Cerebellum (tissue), 5 donors: ENCODE measurements around a stretch of chr2.

- PRO-cap, 3 experiments, result no peak in any of the 3 experiments
- RAMPAGE, long total RNA, result no peak
Observed at GRCh38 chr2:235541810-235542383, 48.1 kb downstream of the AGAP1 start.

DNA sequence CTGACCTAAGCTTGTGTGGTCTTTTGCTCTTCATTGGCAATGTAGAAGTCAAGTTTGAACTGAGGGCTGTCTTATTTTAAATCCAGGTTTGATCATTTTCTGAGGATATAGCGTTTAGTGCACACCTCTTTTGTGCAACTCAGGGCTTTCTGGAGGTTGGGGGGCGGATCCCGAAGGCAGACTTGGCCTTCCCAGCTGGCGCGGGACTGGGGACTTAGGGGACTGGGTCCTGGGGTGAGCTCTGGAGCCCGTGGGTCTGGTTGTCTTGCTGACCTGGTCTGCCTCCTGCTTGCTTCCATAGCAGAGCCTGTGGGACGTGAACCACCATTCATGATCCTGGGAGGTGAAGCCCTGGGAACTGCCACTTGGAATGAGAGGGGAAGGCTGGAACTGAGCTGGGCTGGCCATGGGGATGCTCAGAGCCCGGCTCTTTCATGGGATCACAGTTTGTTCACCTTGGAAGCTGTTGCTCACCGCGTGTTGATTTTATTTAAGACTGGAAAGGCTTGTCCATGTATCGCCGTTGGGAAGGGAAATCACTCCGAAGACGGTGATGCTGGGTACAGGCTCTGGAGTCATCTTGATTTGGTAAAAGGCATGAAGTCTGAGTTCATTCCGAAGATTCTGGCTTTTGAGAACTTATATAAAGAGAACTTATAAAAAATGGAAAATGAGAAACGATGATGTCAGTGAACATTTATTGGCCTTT lies 63.2 kb downstream of the AGAP1 start:
- PRO-cap, 3 experiments, result no peak in any of the 3 experiments
- RAMPAGE, long total RNA, result no peak

DNA sequence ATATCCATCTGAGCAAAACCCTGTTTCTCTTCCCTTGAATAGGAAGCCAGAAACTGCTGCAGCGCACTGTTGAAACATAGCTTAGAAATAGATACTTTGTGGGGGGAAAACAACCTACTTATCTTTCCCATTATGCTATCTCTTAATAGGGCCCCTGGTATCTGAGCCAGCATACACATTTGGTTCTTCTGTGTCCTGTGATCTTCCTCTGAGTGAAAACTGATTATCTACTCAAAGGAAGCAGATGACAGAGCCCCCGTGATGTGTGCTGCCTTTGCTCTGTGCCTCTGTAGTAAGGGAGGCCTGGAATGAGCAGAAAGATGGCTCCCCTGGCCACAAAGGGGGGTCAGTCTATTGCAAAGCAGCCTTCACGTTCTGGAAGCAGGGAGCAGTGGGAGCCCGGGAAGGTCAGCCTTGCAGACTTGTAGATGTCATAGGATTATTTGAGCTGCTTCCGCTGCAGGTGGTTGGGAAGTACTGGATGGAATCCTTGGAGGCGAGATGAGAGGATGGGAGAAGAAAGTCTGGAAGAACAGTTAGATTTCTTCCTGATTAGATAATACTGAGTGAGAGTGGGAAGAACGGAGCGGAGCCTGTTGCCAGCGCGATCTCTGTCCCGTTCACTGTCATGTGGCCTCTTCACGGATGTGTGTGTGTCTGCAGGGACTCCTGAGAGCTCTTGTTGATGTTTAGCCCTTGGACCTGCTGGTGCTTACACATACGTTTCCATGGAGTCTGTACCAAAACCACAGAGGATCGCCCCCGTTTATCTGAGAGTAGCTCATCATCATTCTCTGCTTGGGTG lies 150.1 kb downstream of the AGAP1 start:
- PRO-cap, 3 experiments, result no peak in any of the 3 experiments
- RAMPAGE, long total RNA, result no peak

GRCh38 chr2:235692539-235693230 lies 198.8 kb downstream of the AGAP1 start:
- PRO-cap, 3 experiments, result no peak in any of the 3 experiments
- RAMPAGE, long total RNA, result no peak

- PRO-cap, 3 experiments, result no peak in any of the 3 experiments
- RAMPAGE, long total RNA, result no peak
Observed at GRCh38 chr2:235744015-235744543, 250.2 kb downstream of the AGAP1 start.

- PRO-cap, 3 experiments, result no peak in any of the 3 experiments
- RAMPAGE, long total RNA, result no peak
Observed at GRCh38 chr2:235747349-235748251, 253.8 kb downstream of the AGAP1 start.

- PRO-cap, 3 experiments, result no peak in any of the 3 experiments
- RAMPAGE, long total RNA, result no peak
Observed at GRCh38 chr2:235766265-235766702, 272.4 kb downstream of the AGAP1 start.

DNA sequence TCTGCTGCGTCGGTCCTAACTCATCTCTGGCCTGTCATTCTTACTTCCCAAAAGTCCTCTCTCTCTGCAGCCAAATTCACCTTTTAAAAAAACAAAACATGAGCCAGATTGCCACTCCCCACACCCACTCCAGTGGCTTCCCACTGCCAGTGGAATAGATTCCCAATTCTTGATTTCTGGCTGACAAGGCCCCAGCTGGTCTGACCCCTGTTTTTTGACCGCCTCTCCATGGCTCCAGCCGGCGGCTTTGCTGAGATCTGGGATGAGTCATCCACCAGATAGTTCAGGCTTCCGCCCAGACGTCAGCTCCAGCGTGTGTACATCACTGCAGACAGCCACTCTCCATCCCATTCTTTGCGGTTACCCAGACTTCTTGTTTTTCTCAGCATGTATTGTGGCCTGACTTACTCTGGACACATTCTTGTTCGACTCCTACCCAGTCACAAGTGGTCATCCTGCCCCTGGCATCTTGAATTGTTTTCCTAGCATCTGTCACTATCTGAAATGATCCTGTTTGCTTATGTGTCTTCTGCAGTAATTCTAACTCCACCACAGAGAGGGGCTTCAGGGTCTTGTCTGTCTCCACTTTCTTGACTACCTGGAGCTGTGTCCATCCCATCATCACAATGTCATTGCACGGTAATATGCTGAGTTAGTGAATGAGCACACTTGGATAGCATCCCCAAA lies 227.8 kb downstream of the GBX2 start:
- PRO-cap, 3 experiments, result no peak in any of the 3 experiments
- RAMPAGE, long total RNA, result no peak

GRCh38 chr2:236078404-236079022 lies 89.7 kb downstream of the GBX2 start:
- PRO-cap, 3 experiments, result no peak in any of the 3 experiments
- RAMPAGE, long total RNA, result no peak

DNA sequence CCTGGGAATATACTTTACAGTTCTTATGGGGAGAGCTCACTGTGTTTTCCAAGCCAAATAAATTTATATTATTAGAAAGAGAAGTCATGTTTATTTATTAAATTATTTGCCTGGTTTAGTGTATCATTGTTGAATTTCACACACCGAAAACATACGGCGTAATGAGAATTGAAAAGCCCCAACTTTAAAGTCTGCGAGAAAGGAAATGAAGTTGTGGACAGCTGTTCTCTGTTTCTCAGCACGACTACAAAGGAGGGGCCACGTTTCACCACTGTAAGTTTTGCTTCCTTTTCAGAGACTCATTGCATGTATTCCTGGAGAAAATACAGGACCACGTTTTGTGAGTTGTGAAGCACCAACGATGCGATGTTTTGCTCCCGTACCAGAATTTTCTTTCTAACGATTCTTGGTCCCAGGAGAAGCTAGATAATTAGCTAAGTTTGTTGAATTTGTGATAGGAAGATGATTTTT lies 23.9 kb upstream of the ACKR3 start:
- PRO-cap, 3 experiments, result no peak in any of the 3 experiments
- RAMPAGE, long total RNA, result no peak

- PRO-cap, 3 experiments, result no peak in any of the 3 experiments
- RAMPAGE, long total RNA, result no peak
Observed at GRCh38 chr2:236575382-236575947, 5.8 kb downstream of the ACKR3 start.

GRCh38 chr2:236833653-236834159 lies 252.0 kb upstream of the COPS8 start:
- PRO-cap, 3 experiments, result no peak in any of the 3 experiments
- RAMPAGE, long total RNA, result no peak

GRCh38 chr2:236969781-236970610 lies 115.7 kb upstream of the COPS8 start:
- PRO-cap, 3 experiments, result no peak in any of the 3 experiments
- RAMPAGE, long total RNA, result no peak

DNA sequence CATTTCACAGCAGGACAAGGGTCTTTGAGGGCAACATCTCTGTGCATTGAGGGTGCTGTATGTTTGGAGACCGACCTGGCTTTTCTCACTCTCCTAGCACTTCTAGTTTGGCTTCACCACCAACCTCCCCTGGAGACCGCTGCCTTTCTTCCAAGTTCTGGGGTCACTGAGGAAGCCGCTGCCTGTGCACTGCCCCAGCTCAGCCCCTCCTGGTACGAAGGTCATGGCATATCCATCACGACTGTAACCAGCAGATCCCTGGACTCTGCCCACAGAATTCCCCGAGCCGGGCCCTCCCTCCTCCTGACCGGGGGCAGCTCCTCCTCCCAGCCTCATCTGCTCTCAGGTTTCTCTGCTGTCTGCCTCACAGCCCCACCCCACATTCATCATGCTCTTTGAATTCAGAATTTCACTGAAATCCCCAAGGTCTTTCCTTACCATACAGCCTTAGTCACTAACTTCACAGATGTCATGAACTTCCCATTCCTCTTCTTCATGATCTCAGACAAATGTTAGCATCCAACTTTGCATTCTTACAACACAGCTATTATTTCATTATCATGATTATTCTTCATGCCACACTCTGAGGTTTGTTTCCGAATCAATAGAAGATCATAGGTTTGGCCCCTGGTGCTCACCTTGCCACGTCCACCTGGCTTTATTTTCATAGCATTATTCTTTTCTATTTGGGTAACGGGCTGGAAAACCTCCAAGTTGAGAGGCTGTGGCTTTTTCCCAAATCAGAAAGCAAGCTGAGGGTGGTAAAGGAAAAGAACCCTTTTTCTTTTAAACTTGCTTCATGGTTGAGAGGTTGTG lies 112.9 kb upstream of the COPS8 start:
- PRO-cap, 3 experiments, result no peak in any of the 3 experiments
- RAMPAGE, long total RNA, result no peak

- PRO-cap, 3 experiments, result no peak in any of the 3 experiments
- RAMPAGE, long total RNA, result no peak
Observed at GRCh38 chr2:237184045-237184431, 98.3 kb downstream of the COPS8 start.

- PRO-cap, 3 experiments, result no peak in any of the 3 experiments
- RAMPAGE, long total RNA, result no peak
Observed at GRCh38 chr2:237208213-237208716, 122.6 kb downstream of the COPS8 start.

DNA sequence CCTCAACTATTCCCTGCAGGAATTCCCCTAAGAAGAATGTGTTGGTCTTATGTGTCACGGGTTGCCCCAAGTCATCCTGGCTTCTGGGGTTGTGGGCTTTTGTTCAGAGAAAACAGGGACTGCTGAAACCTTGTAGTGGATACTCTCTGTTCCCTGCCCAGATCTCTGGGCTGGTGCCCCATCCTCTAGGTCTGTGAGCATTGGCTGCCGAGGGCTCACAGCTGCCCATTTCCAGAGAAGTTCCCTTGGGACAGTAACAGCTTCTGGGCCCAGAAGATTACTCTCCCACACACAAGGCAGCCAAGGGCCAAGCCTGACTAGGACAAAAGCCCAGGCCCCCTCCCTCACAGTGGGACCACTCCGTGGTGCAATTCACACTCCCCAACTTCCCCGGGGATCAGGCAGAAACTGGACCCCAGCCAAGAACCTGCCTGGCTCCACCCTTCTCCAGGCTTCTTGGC lies 137.8 kb downstream of the COPS8 start:
- PRO-cap, 3 experiments, result no peak in any of the 3 experiments
- RAMPAGE, long total RNA, result no peak

DNA sequence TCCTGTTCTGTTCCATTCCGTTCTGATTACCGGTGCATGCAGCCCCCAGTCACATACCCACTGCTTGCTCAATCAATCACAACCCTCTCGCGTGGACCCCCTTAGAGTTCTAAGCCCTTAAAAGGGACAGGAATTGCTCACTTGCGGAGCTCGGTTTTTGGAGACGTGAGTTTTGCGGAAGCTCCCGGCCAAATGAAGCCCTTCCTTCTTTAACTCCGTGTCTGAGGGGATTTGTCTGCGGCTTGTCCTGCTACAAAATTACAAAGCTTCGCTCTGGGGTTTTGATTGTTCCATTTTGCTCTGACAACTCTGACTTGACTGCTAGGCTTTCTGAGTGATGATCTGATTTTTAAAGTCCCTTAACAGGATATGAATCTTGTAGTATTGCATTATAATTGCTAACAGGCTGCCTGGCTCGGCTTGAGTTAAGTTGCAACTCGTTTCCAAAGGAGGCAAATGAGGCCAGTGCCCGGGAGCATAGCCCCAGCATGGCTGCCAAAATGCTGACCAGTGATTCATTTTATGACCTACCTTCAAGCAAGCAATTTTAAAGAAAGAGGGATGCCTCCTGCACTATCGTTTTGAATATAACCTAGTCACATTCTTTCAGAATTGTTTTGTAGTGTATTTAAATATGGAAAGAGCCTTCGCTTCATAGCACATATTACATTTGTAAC lies 135.5 kb downstream of the COL6A3 start:
- PRO-cap, 3 experiments, result no peak in any of the 3 experiments
- RAMPAGE, long total RNA, result no peak

DNA sequence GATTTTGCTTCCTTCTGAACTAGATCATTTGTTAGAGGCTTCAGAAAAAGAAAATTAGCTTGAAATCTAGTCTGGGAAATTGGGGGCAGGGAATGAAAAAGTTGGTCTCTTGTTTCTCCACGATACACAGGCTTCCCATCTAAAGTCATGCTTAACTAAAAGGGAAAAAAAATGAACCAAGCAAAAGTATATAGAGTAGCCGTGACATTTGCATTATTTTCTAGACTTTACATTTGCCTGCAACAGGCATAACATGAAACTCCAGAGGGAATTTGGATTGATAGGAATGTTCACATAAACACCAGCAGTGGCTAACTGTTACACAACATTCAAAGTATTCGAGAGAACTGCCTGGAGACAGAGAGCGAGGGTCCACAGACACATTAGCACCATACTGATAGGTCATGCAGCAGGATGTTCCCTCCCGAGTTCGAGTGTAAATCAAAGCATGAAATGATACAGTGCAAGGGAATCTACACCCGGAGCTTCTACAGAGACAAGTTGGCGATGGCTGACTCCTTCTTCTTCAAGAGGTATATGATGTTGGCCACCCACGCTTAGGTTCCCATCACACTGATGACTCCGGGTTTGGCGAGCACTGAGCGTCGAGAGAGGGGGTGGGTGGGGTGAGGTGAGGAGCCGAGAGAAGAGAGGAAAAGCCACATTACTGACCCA lies 89.6 kb downstream of the COL6A3 start:
- PRO-cap, 3 experiments, result no peak in any of the 3 experiments
- RAMPAGE, long total RNA, result no peak

DNA sequence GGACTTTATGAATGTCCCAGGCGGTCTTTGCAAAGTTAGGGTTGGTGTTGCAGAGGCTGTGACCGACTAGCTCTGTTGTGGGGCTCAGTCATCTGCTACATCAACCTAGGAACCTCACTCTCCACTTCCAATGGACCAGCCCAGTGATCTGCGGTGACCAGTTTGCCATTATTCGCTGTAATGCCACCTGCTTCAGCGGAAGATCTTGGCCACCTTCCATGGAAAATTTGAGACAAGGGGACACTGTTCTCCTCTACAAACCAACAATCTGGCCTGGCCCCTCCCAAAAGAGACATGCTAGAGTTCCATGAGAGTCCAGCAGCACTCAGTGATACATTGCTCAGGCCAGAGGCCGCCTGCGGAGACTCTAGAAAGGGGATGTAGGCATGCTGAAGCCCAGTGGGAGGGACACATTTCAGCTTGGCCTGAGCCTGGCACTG lies 58.3 kb downstream of the COL6A3 start:
- PRO-cap, 3 experiments, result no peak in any of the 3 experiments
- RAMPAGE, long total RNA, result no peak